Mesenteric fat pad (tissue), 1 donor: ENCODE measurements around the gene MED14.

GRCh38 chrX:40098987-40099459 is 1.3 kb upstream of the BCOR start:
- PRO-cap: no peak

DNA sequence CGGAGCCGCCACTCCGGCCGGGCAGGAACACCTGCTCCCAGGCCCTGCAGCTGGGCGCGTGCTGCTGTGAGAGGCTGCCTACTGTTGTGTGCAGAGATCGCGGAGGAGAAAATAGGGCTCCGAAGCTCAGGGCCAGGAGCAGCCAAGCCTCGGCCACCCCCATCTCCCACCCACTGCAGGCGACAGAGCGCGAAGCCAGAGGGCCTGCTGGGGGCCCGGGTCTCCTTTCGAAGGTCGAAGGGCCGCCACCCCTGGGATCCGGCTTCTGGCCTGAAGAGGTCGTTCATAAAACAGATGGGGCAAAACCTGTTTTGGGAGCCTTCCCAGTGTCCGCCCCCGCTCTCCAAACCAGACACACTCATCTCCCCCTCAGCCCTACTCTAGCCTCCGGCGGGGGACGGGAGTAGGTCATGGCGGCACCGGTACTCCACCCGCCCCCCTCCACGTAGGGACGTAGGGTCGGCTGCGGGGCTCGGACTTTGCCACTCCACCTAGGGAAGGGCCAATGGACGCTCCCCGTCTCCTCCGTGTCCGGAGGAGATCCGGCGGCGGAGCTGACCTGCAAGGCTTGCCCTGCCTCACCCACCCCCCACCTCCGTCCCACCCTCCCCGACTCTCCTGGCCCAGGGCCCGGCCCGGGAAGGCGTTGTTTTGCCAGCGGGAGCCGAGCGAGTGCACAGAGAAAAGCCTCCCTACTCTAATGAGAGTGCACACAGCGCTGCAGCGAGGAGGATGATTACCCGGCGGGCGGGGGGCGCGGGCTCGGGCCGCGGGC is 8.0 kb upstream of the BCOR start:
- PRO-cap: no peak

- PRO-cap: no peak
These were observed 10.3 kb upstream of the BCOR start for GRCh38 chrX:40107743-40108841.

DNA sequence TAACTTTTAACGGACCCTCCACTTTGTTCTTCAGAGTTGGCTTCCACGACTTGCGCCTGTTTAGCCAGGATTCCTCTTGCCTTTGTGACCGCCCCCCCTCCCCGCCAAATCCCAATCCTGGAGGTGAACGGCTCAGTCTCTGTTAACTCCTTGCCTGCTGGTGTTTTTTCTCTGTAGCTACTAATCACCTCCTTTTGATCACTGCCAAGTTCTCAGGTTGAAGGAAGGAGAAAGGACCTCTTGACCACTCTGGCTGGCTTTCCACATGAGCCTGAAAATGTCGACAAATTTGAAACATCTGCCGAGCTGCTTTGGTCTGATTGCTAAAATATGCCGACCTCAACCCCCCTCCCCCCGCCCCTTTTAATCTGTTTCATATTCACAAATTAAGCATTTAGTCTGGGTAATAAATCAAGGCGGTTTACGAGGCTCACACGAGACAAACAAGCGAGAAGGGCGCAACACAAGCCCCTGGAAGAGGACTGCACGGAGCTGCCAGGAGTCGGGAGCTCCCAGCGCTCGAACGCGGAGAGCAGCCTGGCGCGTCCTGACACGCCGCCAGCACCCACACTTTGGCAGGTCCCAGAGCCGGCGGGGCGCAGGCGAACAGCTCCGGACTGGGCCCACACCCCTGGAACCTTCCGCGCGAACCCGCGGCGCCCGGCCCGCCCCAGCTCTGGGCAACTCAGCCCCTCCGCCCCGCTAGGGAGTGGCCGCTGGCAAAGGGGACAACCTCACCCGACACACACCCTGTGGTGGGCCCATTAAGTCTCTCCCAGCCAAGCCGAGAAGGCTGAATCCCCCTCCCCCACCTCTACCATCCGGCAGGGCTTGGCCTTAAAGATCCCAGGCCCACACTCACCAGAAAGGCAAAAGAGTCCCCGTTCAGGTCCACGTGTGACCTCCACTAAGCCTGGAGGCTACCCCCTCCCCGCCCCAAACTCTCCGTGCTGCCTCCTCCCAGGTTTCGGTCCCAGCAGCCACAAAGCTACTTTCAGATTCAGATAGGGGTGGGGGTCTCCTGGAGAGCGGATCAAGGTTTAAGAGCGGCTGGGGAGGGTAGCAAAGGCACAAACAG is 47.2 kb upstream of the BCOR start:
- PRO-cap: no peak

DNA sequence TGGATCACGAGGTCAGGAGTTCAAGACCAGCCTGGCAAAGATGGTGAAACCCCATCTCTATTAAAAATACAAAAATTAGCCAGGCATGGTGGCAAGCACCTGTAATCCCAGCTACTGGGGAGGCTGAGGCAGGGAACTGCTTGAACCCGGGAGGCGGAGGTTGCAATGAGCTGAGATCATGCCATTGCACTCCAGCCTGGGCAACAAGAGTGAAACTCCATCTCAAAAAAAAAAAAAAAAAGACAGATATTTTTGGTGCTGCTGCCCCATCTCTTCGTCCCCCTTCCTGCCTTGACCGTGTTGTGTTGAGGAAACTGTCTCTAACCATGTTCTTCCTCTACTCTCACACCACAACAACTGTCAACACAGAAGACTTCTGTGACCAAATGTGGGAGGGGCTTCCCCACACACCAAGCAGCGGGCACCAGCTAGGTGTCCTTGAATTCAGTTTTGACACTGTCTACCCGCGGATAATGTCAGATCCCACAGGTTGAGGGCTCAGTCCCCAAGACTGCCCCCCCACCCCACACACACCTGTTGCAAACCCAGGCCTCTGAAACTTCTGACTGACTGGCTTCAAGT is 104.6 kb upstream of the BCOR start:
- PRO-cap: no peak

GRCh38 chrX:40297869-40298957 is 200.5 kb upstream of the BCOR start:
- PRO-cap: no peak

DNA sequence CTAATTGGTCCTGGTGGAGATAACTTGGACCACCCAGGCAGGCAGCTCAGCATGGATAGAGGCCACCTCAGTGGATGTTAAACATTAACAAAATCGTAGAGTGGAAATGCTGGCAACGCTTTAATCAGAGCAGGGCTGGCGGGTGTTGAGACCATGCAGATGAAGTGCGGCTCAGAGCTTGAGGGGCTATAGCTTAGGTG is 178.0 kb upstream of the ATP6AP2 start:
- PRO-cap: no peak

GRCh38 chrX:40484753-40485053 is 96.1 kb upstream of the ATP6AP2 start:
- PRO-cap: no peak

- PRO-cap: no peak
These were observed 10.2 kb upstream of the ATP6AP2 start for GRCh38 chrX:40570349-40571118.

GRCh38 chrX:40735334-40736341 is at the start of gene MED14:
Gene MED14, minus strand, starts transcription at chrX:40735542.
- PRO-cap: bidirectional peak, plus-strand start at chrX:40735630, minus-strand start at chrX:40735540; unidirectional peak, minus-strand start at chrX:40735877

DNA sequence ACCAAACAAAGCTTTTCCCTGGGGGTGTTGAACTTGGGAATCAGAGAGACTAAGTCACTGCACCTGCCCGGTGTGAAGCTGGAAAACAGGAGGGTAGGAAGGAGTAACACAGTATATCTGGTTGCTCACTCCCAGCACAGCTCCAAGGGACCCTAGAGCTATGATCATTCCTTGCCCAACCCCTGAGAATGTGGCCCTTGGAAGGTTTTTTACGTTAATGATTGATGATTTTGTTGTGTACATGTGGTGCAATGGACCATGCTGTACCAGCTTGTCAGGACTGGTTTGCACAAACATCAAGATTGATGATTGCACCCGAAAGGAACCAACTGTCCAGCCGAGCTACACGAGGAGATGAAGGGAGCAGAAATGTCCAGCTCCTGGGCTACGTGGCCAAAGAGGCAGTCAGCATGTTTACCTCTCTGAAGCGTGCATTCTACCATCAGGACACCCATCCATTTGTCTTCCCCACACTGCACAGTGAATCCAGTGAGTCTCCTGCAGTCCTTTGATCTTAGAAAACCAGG is 83.2 kb upstream of the USP9X start:
- PRO-cap: no peak

GRCh38 chrX:41009886-41010963 is 75.0 kb upstream of the USP9X start:
- PRO-cap: no peak

DNA sequence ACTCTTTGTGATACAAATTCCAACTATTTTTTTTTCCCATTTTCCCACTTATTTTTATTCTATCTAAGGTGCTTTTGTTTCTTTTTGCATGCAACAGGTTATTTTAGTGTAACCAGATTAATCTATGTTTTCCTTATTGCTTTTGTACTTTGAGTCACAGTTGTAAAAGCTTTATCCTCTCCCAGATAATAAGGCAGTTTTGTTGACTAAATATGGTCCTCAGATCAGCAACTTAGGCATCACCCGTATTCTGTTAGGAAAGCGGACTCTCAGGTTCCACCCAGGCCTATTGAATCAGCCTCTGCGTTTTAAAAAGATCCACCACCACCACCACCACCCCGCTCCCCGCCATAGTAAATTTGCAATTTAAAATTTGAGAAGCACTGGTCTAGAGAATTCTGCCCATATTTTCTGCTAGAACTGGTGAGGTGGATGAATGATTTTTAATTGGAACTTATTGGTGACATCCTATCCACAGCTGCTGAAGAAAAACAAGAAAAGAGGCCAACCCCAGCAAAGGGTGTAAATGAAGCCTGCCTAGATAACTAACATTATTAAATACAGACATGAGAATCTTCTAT is 58.5 kb upstream of the USP9X start:
- PRO-cap: no peak

- PRO-cap: no peak
These were observed 11.0 kb downstream of the USP9X start for GRCh38 chrX:41096210-41096632.

- PRO-cap: no peak
These were observed 19.7 kb downstream of the USP9X start for GRCh38 chrX:41104989-41105287.

GRCh38 chrX:41157519-41158239 is 72.4 kb downstream of the USP9X start:
- PRO-cap: no peak

- PRO-cap: no peak
These were observed 80.7 kb downstream of the USP9X start for GRCh38 chrX:41165841-41166348.

- PRO-cap: no peak
These were observed 101.6 kb upstream of the DDX3X start for GRCh38 chrX:41232151-41233013.

DNA sequence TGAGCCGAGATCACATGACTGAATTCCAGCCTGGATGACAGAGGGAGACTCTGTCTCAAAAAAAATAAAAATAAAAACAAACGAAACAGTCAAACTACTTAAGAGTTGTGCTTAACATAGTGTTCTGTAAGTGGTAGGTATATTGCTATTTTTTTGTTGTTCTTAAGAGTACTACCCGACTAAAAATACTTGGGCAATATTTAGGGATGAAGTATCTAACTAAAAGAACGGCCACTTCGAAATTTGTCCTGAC is 2.6 kb downstream of the DDX3X start:
- PRO-cap: no peak

DNA sequence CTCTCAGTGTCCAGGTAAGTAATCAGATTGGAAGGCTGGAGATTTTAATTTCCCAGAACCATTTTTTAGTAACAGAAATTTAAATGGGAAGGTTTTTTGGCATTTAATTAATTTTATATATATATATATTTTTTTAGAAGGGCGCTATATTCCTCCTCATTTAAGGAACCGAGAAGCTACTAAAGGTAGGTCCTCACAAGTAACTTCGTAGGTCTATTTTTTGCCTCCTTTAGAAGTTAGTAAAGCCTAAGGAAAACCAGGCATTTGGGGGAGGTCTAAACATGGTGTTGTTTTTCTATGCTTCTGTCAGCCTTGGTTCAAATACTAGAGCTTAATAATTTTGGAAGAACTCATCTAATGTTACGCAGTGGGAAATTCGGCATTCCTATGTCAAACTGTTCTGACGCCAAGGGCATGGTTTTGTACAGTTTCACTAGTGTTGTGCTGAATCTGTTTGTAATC is 5.0 kb downstream of the DDX3X start:
- PRO-cap: no peak